NCI-H460 (cell line): ENCODE results near the gene PROK2.

DNA sequence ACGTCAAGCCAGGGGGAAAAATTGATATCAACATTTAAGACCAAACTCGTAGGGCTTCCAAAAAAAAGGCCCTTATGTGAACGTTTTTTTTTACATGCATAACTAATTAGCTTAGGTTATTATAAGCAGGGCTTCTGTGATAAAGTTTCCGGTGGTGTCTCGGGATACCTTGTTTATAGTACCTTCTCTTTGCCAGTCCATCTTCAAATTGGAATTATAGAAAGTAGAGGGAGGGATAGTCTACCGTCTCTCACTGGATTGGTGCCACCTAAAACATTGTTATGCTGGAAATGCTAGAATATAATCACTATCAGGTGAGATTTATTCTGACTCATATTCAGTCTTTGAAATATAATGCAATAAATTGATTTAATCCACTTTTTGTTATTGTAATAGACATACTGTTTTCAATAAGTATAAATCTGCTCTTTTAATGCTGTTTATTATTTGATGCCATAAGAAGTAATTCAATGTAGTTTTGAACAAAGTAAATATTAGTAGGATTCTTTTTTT lies 197.2 kb downstream of the MITF start:
RAMPAGE:
- cytosol, long total RNA: no peak
- long total RNA: no peak
- nucleus, long total RNA: no peak

GRCh38 chr3:70980946-70981503 lies 602.5 kb downstream of the FOXP1 start:
RAMPAGE:
- cytosol, long total RNA: no peak
- long total RNA: no peak
- nucleus, long total RNA: no peak

DNA sequence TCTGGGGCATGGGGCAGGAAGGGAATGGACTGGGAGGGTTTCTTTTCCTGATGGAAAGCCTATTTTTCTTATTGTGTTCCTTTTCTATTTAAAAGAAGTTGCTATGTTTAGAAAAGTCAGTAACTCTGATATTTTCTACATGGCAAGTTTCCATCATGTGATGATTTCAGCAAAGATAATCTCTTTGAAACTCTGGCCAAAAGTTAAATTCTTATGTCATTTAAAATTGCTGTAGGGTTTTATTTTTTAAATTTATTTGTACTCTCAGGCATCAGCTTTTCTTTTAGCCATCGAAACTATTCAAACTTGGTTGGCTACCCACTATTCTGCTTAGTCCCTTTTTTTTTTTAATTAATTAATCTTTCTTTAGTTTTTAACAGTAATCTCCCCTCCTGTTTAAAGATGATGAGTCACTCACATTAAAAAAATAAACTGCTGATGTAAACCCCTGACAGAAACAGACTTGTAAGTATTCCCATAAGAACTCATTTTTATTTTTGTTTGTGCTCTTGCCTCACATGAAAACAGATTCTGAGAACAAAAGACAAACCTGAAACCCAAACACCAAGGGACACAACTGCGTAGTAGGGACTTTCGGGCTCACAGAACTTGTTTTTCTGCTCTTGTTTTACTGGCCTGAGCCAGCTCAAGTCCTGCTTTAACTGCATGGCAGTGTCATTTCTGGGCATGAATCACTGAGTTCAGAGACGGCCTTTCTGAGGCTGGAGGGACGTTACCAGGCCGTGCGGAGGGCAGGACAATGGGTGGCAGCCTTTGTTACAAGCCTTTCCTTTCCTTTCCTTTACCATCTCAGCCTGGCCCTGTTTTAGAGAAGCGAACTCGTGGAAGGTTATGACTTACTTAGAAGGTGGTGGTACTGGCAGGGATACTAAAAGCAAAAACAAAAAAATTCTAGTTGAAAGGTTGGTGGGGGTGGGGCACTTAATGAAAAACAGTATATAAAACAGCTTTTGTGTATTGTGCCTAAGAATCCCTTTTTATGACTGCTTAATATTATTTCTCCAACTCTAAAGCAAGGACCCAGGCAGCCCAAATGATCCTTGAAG lies 600.8 kb downstream of the FOXP1 start:
RAMPAGE:
- cytosol, long total RNA: no peak
- long total RNA: no peak
- nucleus, long total RNA: no peak

GRCh38 chr3:71050385-71051033 lies 533.0 kb downstream of the FOXP1 start:
RAMPAGE:
- cytosol, long total RNA: no peak
- long total RNA: no peak
- nucleus, long total RNA: no peak

RAMPAGE:
- cytosol, long total RNA: no peak
- long total RNA: no peak
- nucleus, long total RNA: no peak
These were observed 521.3 kb downstream of the FOXP1 start for GRCh38 chr3:71062092-71062814.

DNA sequence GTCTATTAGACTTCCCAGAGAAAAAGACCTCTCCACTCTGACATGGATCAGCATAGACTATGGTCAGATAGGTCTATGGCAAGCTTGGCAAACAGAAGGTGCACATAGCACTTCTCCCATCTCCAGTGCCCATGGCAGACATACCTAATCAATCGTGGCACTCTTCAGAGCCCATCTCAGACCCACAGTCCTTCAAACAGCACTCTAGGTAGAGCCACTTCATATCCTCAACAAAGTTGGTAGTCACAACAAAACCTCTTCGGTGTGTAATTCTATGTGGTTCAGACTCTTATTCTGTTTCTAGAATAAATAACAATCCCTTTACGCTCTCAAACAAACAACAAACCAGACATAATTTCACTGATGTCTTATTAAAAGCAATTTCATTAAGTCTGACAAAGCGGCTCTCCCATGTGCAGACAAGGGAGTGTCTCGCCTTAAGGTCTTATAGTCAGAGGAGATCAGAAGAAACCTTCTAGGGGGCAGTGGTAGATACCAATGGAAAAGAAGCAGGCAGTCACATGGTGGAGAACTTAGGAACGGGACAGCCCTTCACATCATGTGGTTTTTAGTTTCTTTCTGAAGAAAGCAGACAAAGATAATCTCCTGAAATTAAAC lies 483.4 kb downstream of the FOXP1 start:
RAMPAGE:
- cytosol, long total RNA: no peak
- long total RNA: no peak
- nucleus, long total RNA: no peak

RAMPAGE:
- cytosol, long total RNA: no peak
- long total RNA: no peak
- nucleus, long total RNA: no peak
These were observed 440.6 kb downstream of the FOXP1 start for GRCh38 chr3:71142889-71143280.

GRCh38 chr3:71171325-71171852 lies 412.1 kb downstream of the FOXP1 start:
RAMPAGE:
- cytosol, long total RNA: no peak
- long total RNA: no peak
- nucleus, long total RNA: no peak

RAMPAGE:
- cytosol, long total RNA: no peak
- long total RNA: no peak
- nucleus, long total RNA: no peak
These were observed 356.1 kb downstream of the FOXP1 start for GRCh38 chr3:71227312-71227854.

DNA sequence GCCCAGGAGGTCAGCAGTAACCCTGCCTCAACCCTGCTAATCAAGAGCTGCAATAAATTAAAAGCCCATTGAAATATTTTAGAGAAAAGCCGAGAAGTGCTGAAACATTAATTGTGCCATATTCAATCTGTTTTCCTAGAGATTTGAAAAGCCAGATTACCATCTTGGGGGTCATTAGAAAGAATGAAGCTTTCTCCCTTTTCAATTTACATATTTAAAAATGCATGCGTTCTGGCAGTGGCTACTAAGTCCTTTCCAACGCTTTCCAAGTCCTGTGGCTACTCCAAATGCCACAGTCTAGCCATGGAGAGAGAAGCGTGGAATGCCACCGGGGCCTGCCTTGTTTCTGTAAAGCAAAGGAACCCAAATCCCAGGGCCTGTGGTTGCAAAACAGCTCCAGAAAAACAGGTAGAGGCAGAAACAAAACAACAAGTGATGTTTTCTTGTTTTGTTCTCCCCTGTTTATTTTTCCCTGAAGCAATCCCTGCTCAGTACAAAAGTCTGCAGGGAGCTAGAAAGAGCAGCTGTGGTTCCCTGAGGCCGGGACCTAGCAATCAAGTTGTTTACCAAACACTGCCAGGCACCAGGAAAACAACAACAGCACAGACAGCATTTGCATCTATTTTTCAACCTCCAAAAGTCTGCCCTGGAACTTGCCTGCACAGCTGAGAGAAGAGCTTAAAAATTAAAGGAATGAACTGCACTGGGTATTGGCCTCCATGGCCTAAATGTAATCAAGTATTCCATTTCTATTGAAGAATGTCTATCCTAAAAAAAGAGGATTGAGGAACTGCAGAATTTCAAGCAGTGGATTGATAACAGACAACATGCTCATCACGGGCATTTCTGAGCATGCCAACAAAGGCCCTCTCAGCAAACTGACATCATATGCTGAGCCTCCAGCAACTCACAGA lies 85.5 kb downstream of the FOXP1 start:
RAMPAGE:
- cytosol, long total RNA: no peak
- long total RNA: no peak
- nucleus, long total RNA: no peak

DNA sequence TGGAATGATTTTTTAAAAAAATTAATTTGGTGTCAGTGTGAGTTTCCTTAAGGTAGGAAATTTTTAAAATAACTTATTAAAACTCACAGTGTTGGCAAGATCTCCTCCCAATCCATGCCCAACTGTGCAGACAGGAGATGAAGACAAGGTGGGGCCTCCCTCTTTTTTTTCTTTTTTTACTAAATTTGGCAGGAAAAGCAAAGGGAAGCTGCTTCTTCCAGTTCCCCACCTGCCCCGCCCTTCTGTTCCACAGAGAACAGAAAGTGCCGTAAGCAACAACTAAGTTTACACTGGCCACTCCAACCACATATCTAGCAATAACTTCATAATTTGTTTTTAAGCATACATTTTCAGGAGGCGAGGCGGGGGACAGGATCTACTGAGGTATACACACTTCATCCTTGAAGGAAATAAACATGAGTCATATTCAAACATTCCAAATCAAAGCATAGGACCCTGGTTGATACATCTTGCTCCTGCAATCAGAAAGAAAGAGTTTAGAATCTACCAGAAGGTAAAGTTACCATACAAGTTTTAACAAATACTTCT lies 50.9 kb downstream of the FOXP1 start:
RAMPAGE:
- cytosol, long total RNA: no peak
- long total RNA: no peak
- nucleus, long total RNA: no peak

GRCh38 chr3:71784615-71785715 lies at the start of gene PROK2:
PROK2 (minus strand) TSS chr3:71785148.
RAMPAGE:
- cytosol, long total RNA: no peak
- long total RNA: no peak
- nucleus, long total RNA: no peak

GRCh38 chr3:71872857-71873329 lies 87.9 kb upstream of the PROK2 start:
RAMPAGE:
- cytosol, long total RNA: no peak
- long total RNA: no peak
- nucleus, long total RNA: no peak

GRCh38 chr3:72008556-72009029 lies 223.6 kb upstream of the PROK2 start:
RAMPAGE:
- cytosol, long total RNA: no peak
- long total RNA: no peak
- nucleus, long total RNA: no peak

GRCh38 chr3:72028676-72029172 lies 243.8 kb upstream of the PROK2 start:
RAMPAGE:
- cytosol, long total RNA: no peak
- long total RNA: no peak
- nucleus, long total RNA: no peak

GRCh38 chr3:72078320-72079246 lies 293.6 kb upstream of the PROK2 start:
RAMPAGE:
- cytosol, long total RNA: no peak
- long total RNA: no peak
- nucleus, long total RNA: no peak

GRCh38 chr3:72097017-72097728 lies 312.2 kb upstream of the PROK2 start:
RAMPAGE:
- cytosol, long total RNA: no peak
- long total RNA: no peak
- nucleus, long total RNA: no peak

DNA sequence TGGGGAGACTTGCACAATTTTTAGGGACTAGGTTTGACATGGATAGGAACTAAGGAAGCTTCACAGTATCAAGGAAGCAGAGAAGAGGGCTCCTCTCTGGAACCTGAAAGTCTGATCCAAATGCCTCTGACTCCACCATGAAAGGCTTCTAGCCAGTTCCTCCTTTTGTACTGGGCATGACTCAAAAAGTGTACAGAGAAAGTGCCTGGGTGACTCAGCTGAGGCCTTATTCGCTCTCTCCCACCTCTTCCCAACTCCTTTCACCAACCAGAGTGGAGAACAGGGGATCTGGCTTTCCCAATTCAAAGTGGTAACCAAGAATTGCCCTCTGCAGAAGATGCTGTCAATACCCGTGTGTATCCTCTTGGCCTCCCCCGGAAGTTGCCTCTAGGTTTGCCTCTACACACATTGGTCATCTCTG lies 342.9 kb upstream of the PROK2 start:
RAMPAGE:
- cytosol, long total RNA: no peak
- long total RNA: no peak
- nucleus, long total RNA: no peak

DNA sequence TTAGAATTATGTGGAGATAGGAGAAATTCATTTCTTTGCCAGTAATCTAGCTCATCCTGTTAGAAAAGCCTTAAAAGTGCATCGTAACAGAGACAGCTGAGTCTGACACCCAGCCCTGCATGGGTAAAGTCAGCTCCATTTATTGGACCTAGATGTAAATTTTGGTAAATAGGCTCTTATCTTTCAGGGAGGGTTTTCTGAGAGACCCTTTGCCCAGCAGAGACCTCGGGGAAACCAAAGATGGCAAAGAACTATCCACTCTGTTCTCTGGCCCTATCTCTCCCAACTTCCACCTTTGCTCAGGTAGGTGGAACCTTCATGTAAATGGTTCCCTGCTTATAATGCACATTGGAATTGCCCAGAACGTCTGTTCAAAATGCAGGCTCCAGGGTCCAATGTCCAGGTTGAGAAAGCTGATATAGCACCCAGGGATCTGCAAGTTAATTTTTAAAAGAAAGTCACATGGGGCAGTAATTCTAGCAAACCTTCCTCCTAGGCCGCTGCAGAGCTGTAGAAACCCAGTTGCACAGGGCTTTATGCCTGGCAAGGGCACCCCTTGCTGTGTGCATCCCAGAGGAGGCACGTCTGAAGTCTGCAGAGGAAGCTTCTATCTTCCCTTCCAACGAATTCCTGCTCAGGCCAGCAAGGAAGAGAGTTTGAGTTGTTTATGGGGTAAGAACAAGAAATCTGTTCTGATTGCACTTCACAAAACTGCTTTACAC lies 366.0 kb upstream of the PROK2 start:
RAMPAGE:
- cytosol, long total RNA: no peak
- long total RNA: no peak
- nucleus, long total RNA: no peak

DNA sequence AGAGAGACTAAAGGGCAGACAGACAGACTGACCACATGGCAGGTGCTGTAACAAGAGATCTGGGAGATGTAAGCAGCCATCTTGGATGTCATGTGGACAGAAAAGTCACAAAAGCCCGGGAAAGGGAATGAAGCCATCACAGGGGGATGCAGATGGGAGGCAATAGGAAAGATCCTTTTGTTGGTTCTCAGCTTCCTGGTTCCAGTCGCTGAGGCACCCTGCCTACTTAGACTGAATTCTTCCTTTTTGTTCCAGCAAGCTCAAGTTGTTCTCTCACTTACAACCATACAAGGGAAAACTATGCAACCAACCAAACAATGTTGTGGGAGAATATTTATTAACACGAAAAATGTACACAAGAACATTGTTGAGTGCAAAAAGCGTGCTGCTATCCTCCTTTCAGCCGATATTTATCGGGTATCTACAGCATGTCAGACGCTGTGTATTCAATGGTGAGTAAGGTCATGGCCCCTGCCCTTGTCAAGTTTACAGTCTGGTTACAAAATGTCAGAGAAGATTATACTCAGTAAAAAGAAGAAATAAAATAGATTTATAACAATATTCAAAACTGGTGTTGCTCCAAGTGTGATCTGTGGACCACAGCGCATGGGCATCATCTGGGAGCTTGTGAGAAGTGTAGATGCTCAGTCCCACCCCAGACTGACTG lies 511.8 kb upstream of the PROK2 start:
RAMPAGE:
- cytosol, long total RNA: no peak
- long total RNA: no peak
- nucleus, long total RNA: no peak